Bile duct (tissue), 1 donor: Measurements from ENCODE around the genes DNAAF1 and ZDHHC7.

DNA sequence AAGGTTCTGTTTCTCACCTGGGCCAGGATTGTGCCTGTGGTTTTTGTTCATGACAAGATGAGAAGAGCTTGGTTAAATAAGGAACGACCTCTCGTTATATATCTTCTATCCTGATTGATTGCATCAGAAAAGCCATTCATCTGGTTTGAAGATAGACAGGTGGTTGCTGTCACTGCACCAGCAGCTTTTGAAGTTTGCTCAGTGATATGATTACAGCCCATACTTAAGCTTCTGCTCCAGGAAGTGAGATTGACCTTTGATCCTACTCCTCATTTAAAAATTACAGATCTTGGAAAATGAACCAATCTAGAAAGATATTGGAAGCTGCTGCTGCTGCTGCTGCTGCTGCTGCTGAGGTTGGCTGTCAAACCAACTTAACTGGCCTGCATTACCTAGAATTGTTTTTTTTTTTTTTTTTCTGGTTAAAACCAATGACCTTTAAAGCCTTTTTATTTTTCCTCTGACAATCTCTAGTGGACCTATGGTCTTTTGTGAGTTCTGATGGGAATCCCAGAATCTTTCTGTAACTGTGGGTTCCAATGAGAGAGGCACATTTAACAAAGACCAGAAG is 25.6 kb downstream of the CDH13 start:
- PRO-cap, result no peak

GRCh38 chr16:82701590-82702163 is 74.9 kb downstream of the CDH13 start:
- PRO-cap, result no peak

DNA sequence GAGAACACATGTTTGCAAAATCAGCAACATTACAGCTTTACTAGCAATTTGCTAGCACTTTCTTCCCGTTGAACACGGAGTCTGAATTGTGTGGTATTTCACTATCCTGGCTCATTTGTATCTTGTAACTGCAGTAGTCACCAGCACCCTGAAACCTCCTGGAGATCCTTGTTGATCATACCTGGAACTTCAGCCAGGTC is 334.6 kb upstream of the HSBP1 start:
- PRO-cap, result no peak

DNA sequence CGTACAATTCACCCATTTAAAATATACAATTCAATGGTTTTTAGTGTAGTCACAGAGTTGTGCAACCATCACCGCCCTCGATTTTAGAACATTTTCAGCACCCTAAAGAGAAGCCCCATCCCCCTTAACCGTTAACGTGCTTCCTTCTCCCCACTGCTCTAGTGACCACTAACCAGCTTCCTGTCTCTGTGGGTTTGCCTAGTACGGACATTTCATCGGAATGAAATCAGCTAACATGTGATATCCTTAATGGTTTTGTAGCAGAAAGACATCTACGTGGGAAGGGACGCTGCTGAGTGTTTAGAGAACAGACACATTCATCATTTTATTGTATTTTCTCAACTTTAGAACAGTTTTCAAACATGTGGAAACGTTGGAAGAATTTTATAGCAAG is 80.7 kb upstream of the HSBP1 start:
- PRO-cap, result no peak

- PRO-cap, result no peak
Observed at GRCh38 chr16:83911785-83912421, 13.0 kb downstream of the MLYCD start.

GRCh38 chr16:84082688-84083359 is 33.9 kb downstream of the MBTPS1 start:
- PRO-cap, result no peak

DNA sequence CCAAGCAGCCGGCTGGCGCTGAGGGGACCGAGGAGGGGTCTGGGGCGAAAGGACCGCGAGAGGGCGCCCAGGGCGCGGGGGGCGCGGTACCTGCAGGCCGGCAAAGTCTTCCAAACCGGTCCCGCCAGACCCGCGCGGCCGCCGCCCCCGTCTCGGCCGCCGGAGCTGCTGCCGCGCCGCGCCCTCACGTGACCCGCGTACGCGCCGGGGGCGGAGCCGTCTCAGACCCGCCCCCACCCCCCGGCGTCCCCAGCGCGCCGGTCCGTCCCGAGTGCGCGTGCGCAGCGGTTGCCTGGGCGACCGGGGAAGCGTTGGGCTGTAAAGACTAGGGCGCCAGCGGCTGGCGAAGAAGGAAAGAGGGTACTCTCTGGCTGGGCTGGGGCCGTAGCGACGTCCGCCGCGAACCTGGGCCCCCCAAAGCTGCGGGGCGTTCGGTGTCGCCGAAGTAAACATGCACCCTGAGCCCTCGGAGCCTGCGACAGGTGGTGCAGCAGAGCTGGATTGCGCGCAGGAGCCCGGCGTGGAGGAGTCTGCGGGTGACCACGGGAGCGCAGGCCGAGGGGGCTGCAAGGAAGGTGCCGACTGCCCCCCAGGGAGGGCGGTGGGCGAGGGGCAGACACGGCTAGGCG is at the start of gene DNAAF1:
TSS of gene DNAAF1 (plus strand) at position 319 of the 629 bp plus-strand sequence.
- PRO-cap, result bidirectional peak, plus-strand start at position 282 of the sequence, minus-strand start at position 167 of the sequence

- PRO-cap, result unidirectional peak, minus-strand start at chr16:84284019; unidirectional peak, minus-strand start at chr16:84284071; unidirectional peak, plus-strand start at chr16:84284511
Observed at GRCh38 chr16:84283963-84284691, 10.6 kb upstream of the WFDC1 start.

DNA sequence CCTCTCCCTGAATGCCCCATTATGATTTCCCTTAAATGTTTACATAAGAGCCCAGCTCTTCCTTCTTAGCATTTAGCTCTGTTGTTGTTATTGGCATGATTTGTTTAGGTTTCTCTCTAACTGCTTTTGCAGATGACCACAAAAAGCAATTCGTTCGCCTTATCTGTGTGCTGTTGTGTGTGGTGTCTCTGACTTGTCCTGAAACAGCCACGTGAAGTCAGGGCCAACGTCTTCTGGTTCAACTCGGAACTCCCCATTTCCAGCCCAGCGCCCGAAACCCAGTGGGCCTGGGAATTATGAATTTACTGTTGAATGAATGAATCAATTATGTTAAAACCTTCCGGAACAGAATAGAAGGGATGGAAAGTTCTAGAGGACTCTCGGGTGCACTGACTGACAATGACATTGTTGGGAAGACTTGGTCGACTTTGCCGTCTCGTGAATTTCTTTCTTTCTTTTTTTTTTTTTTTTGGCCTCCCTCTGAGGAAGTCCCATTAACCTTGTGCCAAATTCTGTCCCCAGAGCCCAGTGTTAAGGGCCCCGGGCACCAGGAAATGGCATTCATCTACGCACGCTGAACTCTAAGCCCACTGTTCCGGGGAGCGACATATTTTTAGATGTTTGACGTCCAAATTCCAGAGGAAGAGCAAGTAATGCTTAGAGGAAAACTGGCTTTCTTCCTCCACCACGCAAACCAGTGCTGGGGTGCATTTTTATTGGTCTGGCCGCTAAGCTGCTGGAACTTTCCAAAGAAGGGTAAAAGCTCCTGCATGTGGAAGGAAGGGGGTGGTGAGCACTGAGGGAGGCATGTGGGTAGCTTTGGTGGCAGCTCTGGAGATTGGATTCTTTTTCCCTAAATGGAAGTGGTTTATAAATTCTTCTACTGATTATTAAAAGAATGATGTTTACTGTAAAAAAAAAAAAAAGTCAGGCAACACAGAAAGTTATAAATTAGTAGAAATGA is 8.2 kb downstream of the WFDC1 start:
- PRO-cap, result no peak

- PRO-cap, result no peak
Observed at GRCh38 chr16:84369900-84370790, 1.8 kb downstream of the ATP2C2 start.

- PRO-cap, result bidirectional peak, plus-strand start at chr16:84527493, minus-strand start at chr16:84527224
Observed at GRCh38 chr16:84526778-84527914, 22.7 kb upstream of the MEAK7 start.

GRCh38 chr16:84591904-84592228 is 26.0 kb downstream of the COTL1 start:
- PRO-cap, result no peak

DNA sequence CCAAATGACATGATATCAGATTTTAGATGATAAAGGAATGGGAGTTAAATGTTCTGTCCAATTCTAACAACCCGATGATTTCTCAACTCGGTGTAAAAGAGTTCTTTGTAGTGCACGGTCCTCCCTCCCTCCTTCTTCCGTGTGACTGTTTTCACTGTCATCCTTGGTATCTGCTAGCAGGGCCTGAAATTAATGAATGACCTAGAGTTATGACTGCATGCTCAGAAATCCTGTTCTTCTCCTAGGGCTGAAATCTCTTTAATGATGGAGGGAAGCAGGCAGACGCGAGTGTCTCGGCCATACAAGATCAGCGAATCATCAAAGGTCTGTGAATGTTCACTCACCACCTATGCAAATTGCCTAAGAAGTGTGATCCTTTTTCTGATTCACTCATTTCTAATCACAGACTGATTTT is 2.3 kb downstream of the KLHL36 start:
- PRO-cap, result unidirectional peak, minus-strand start at position 143 of the sequence

DNA sequence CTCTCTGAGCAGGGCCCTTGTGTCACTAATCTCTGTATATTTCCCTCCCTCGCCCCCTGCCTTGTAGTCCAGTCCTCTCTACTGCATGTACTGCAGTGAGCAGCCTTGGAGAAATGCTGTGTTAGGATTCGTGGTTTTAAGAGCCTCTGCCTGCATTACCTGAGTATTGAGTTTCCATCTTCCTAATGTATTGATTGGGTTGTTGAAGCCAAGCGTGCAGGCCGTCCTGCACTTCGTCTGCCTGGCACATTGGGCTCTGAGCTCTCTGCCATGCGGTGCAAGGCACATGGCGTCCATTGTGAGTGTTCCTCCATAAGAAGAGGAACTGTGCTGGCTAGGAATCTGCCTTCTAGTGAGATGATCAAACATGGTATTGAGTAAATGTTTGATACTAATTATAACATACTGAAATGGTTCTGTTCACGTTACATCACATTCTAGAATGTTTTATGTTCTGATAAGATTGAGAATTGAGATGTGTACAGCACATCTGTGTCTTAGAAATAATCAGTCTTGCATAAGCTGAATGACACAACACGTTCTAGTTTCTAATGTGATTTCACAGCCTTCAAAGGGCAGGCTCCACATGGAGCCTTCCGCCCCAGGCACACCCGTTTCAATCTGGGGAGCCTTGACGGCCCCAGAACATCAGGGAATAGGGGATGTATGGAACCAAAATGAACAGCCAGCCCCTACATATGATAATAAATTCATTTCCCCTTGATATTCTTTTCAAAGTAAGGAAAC is 42.8 kb downstream of the USP10 start:
- PRO-cap, result no peak

GRCh38 chr16:84806163-84806631 is 13.6 kb upstream of the CRISPLD2 start:
- PRO-cap, result no peak

DNA sequence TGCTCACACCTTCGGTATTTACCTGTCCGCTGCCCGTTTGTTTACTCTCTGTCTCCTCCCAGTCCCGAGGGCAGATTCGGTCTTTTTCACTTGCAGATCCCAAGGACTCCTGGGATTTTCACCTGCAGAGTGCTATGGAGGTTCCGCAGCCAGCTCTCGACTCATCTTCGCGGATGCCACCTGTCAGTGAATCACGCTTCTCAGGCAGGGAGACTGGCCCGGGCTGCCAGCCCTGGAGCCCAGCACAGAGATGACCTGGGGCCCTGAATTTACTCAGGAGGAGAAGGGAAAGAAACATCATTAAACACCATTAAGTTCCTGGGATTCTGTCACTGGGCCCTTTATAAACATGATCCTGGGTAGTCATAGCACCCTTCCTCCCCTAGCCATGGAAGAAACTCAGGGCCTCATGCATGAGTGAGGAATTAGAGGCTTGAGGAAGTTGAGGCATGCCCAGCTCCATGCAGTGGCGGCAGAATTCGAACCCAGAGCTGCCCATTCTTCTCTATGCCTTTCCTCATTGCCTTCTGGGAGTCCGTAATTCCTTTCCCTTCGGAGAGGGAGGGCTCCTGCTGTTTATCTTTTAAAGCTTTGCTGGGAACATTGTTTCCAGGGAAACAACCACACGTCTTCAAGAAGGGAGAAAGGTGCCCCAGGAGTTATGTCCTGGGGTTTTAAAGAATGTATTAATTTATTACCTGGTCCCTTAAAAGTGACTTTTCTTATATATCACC is 8.4 kb downstream of the CRISPLD2 start:
- PRO-cap, result no peak

GRCh38 chr16:84830647-84831342 is 11.0 kb downstream of the CRISPLD2 start:
- PRO-cap, result no peak

DNA sequence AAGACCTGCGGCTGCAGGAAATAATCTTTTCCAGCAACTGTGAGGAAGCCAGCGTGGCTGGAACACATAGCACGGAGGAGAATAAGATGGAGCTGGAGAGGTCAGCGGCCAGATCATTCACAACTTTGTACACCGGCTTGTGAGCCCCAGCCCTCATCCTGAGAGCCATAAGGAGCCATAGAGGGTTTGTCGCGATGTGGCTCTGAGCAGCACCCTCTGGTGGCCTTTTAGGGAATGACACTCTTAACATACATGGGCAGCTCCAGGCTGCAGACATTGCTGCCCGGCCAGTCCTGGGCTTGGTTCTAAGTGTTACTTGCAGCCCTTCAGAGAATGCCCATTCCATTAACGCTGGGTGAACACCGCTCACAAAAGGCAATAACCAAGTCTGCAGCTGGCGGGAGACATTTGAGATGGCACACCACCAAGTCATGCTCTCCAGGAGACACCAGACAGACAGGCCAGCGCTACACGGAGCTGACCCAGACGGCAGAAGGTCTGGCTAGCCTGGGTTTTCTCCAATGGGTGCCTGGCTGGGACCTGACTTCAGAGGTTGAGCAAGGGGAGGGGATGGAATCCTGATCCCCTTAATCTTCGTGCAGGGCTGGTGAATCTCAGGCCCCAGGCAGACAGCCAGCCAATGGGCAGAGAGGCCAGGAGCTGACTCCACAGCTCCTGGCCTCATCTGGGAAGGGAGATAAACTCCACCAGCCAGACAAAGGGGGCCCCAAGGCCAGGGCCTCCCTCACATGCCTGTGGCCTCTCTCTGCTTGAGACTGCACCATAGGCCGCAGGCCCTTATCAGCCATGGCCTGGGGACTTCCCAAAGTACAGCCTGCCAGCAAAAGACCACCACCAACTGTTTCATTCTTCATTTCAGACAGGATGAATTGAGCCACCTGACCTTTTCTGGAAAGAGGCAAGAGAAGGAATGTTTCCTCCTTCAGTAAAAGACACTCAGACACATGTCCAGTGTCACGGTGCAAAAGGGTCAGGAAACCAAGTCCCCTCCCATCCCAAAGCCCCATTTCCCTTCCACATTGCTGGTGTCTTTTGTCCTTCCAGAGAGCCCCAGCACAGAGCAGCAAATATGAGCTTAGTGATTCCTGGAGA is 58.8 kb downstream of the ZDHHC7 start:
- PRO-cap, result no peak

DNA sequence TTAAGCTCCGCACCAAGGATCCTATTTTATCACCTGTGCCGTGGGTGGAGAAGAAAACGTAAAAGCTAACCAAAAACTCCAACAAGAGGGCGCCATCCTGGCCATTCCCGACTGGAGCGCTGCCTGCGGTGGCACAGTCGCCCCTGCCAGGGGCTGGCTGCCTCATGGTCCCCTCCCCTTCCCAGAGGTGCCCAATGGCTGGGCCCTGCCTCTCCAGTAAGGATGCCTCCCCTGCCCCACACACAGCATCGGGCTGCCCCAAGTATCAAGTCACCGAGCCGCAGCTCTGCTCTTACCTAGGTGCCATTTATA is 36.3 kb downstream of the ZDHHC7 start:
- PRO-cap, result no peak

- PRO-cap, result bidirectional peak, plus-strand start at chr16:85011584, minus-strand start at chr16:85011496
Observed at GRCh38 chr16:85011370-85011684, at the start of gene ZDHHC7. Gene ZDHHC7 (minus strand): TSS chr16:85011535.